SJSA1 (cell line): ENCODE data around the gene ESD.

GRCh38 chr13:45447084-45447607 lies 17.6 kb upstream of the COG3 start:
- RAMPAGE, long total RNA: no peak

GRCh38 chr13:46113515-46113973 lies 8.7 kb upstream of the CPB2 start:
- RAMPAGE, long total RNA: no peak

DNA sequence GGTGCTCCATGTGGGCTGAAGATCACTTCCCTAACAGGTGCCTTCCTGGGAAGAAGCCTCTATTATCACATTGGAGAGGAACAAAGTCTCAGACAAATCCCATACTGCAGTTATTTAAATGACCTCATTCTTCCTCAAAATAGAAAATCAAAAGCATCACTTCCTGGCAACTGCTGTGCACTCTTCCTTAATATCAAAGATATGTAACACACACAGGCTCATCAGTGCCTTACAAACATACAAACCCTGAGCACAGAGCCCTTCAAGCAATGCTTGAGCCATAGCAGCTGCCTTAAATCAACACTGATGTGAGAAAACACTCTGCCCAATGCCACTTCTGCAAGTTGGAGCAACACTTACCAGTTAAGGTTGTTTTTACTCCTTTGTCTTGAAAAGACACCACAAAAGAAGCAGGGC lies 45.7 kb downstream of the RUBCNL start:
- RAMPAGE, long total RNA: no peak

DNA sequence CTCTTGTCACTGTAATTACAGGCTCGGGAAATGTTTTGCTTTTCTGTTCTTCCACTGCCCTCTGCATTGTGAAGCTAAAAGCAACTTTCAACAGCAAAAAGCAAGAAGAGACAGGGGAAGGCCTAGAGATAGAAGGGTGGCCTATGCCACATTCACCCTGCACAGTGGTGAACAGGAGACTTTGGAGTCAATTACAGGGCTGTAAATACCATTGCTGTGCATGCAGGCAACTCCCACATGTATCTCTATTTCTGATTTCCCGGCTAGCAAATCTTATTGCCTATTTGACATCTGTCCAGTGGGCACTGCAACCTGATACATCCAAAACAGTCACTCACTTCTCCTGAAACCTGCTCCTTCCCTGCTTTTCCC lies 13.5 kb downstream of the RUBCNL start:
- RAMPAGE, long total RNA: no peak

DNA sequence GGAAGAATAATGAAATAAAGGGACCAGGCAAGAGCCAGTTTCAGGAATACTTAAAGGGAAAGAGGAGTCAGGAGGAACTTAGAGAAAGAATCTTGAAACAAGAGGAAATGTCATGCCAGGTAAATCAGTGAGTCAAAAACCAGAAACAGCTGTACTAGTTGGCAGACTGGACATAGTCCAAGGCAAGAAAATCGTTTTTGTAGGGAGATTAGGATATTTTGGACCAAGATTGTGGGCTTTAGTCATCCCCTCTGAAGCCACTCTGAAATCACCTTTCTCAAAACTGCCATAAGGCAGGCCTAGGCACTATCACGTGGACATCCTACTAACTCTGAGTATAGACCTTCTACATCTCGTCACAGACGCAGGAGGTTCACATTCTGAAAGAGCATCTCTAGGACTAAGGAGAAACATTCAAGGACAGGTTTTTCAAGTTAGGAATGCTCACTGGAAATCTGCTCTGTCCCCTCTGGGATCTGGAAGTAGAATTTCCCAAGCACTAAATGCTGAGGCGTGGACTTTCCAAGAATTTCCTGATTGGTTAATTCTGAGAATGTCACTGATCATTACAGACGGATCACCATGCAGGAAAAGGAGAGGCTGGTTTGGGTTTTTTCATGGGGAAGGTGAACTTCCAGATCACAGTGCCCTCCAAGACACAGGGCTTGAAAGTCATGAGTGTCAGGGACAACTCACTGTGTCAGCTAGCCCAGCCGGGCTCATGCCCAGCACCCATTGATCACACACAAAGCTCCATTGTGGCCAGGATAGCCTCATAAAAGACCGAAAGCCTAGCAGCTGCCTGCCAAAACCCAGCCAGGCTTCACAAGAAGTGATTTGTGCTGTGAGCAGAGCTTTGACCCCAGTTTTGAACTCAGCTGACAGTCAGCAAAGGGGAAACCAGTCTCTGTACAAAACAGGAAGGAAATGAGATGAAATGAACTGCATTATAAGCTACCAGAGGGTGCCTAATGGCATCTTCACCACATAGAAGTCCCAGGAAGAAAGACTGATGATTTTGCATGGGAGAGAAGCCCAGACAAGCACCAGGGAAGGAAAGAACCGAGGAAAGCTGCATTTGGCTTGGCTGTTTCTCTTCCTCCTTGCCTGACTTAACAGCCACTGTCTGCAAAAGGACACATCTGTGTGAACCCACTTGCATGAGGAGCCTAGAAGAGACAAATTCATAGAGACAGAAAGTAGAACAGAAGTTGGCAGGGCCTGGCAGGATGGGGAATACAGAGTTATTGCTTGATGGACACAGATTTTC lies 2.7 kb upstream of the RUBCNL start:
- RAMPAGE, long total RNA: no peak

- RAMPAGE, long total RNA: no peak
These were observed 17.2 kb upstream of the RUBCNL start for GRCh38 chr13:46404243-46404714.

DNA sequence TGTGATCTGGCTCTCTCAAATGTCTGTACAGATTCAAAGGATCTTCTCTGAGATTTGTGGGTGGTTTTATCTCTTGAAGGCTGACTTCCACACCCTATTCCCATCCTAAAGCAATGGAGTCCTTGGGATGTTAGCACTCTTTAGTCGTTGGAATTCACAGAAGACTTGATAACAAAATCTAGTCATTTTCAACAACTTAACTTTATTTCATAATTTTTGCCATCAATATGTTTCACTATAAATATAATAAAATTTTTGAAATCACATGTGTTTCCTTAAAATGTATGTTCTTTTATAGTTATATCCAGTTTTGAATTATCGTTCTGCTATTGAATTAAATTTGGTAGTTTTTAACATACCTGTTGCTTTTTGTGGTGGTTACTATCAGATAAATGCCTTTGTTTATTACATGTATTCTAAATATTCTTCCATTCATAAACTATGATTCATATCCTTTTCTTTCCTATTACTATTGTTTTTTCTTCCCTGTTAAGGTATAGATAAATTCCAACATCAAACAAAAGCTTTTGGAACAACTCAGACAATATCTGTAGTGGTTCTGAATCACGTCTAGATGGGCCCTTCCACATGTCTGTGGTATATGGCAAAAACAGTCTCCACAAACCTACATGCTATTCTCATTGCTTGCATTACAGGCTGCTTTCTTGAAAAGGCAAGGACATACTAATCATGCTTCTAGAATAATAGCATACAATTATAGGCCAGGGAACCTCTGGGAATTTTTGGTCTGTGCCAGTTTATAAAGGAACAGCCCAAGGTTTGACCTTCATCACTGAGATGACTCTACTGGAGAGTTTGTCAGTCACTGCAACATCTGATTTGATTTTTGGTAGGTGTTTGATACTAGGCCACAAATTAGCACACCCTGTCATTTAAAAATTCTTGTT lies 6.2 kb downstream of the LRCH1 start:
- RAMPAGE, long total RNA: no peak

DNA sequence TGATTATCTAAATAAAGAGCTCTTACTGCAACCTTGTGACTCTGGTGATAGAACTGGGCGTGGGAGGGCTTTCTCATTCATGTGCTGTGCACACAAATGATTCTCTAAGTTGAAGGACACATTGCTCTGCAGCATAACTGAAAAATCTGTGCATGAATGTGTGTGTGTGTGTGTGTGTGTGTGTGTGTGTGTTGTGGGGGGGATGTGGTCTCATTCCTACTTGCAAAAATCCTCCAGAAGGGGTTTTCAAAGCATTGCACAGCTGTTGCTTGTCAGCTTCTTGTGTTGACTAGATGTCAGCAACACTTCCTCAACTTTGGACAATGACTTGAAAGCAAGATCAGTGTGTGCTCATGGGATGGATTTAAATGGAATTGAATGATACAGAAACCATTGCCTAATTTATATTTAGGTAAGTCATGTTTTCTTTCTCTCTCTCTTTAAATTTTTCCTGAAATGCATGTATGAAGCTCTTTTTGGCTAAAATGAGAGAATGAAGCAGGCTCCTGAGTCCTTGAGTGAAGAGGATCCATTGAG lies 22.5 kb downstream of the LRCH1 start:
- RAMPAGE, long total RNA: no peak

DNA sequence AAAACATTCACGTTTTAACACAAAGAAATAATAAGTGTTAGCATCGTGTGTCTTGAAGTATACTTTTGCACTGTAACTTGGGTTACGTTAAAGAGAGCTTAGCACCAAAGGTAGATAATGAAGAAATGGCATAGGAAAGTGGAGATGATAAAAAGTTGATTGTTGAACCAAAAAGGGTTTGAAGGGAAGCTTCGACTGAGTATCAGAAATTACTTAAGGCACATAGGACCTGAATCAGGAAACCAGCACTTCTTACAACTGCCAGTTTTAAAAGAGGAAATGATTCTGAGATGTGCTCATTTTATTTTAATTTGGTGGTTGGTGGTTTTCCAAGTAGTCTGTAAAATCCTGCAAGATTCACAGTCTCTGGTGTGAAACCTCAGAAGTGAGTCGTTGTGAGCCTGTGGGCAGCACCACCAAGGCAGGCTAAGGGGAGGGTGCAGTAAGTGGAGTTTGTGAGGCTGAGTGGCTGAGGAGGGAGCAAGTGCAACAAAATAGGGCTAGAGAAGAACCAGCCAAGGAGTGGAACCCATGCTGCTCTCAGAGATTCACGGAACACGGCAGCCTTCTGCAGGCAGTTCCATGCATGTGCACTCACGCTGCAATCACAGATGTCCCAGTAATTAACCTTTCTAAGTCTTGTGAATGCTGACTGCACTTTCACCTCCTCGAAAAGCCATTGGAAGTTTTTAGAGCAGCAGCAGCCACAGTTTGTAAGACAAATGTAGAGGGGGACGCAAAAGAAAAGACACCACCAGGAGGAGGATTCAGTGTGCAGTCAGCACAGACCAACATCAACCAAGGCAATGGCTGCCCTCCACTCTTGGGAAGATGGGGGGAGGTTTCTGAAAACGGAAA lies 45.1 kb downstream of the ESD start:
- RAMPAGE, long total RNA: no peak

DNA sequence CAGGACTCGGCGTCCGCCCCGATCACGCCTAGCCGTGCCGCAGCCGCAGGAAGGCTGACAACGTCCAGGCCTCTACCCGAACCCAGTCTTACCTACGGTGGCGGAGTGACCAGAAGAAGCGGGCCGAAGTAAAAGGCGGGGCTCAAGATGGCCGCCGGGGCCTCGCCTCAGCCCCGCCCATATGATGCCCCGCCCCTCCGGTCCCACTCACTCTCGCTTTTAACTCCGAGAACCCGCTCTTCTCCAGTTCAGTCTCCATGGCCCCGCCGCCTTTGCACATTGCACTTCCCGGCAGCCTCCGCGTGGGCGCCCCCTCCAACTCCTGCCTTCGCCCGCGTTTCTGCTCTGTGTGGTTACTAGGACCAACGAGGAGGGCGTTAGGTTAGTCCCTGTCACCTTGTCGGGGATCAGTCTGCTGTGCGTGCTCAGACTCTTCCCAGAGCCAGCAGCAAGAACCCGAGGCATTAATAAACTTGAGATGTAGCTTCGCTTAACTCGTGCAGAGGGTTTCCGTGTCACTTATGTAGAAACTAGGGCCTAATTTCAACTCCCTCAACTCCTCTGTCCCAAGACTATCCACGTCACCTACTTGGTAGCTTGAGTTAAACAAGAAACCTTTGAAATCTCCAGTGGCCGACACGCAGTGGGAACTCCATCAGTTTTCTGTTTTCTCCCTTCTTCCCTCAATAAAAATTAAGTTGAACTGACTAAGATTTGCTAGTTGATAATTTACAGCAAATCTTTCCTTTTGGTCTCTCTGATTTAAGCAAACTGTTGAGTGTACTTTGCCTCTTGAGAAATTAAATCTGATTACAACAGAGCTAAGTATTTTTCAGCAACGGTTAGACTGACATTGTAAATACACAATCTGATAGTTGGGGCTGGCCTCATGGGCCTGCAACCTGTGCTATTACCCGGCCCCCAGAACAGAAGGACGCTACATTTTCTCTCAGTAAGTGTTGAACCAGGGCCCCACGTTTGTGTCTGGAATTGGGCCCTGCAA lies at the start of gene ESD:
Gene ESD, minus strand, starts transcription at position 149 of the 1,003 bp plus-strand sequence.
- RAMPAGE, long total RNA: start-site peak on the minus strand centred at position 127 of the sequence, 21 bp wide, 20 and 67 reads in 2 replicates

- RAMPAGE, long total RNA: no peak
These were observed 1.2 kb downstream of the NUDT15 start for GRCh38 chr13:48038605-48039165.

- RAMPAGE, long total RNA: no peak
These were observed 22.2 kb downstream of the NUDT15 start for GRCh38 chr13:48059620-48060264.

GRCh38 chr13:48491981-48492456 lies 40.9 kb downstream of the RCBTB2 start:
- RAMPAGE, long total RNA: no peak

DNA sequence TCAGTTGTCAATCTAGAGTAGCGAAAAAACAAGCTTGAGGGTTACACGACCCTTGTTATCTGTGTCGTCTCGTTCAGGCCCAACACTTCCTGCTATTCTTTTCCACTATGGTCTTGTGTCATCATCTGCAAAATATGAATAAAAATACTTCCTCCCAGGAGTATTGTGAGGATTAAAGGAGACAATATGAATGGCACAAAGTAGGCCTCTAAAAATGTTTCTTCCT lies 40.4 kb upstream of the RCBTB2 start:
- RAMPAGE, long total RNA: no peak

DNA sequence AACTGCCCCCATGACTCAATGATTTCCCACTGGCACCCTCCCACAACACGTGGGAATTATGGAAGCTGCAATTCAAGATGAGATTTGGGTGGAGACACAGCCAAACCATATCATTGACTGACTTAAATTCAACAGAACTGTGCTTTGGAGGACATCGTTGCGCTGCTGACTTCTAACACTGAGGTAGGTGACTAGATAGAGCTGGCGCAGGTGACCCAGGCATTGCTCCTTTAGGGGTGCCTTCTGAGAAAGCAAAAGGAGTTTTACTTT lies 48.1 kb upstream of the RCBTB2 start:
- RAMPAGE, long total RNA: no peak

DNA sequence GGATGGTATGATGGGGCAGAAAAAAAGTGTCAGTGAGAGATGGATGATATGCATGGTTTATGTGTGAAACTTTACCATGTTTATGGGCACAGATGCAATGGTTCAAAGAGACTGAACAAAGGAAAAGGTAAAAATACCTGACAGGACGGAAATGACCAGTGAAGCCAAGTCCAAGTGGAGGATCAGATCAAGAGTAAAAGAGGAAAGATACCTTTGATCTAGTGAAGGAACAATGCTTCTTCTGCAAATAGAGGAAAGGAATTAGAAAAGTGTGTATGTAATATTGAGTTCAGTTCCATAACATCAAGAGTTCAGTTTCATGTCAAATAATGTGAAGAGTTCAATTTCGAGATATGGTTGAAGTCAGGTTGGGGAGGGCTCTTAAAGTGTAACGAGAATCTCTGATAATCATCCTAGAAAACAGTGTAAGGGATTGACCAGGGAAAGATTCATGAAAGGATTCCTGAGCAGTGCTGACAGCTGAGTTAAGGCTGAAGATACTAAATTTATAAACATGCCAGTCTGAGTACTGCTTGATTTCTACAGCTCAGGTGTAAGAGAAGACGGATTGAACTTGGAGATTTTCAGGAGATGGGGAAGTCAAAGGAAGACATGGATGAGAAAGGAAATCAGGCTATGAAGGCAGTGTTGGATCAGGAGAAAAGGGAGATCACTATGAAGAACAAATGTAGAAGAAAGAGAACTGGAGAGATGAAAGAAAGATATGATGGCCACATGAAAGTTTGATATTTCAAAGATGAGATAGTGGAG lies 112.6 kb upstream of the MLNR start:
- RAMPAGE, long total RNA: no peak

GRCh38 chr13:49764587-49765374 lies 27.7 kb downstream of the KPNA3 start:
- RAMPAGE, long total RNA: no peak

- RAMPAGE, long total RNA: no peak
These were observed 9.1 kb downstream of the KPNA3 start for GRCh38 chr13:49783369-49783795.

GRCh38 chr13:49792918-49793109 lies 332 bp upstream of the KPNA3 start:
- RAMPAGE, long total RNA: no peak

GRCh38 chr13:49956196-49956917 lies 20.2 kb upstream of the SPRYD7 start:
- RAMPAGE, long total RNA: no peak